Melanocyte of skin (primary cell): ENCODE measurements around a stretch of chr3.

GRCh38 chr3:114308860-114309124 is 15.0 kb downstream of the TIGIT start:
- CAGE, long polyA plus RNA, 2 experiments, result no peak in any of the 2 experiments

- CAGE, long polyA plus RNA, 2 experiments, result no peak in any of the 2 experiments
Measured at GRCh38 chr3:114325576-114326196, 31.9 kb downstream of the TIGIT start.

DNA sequence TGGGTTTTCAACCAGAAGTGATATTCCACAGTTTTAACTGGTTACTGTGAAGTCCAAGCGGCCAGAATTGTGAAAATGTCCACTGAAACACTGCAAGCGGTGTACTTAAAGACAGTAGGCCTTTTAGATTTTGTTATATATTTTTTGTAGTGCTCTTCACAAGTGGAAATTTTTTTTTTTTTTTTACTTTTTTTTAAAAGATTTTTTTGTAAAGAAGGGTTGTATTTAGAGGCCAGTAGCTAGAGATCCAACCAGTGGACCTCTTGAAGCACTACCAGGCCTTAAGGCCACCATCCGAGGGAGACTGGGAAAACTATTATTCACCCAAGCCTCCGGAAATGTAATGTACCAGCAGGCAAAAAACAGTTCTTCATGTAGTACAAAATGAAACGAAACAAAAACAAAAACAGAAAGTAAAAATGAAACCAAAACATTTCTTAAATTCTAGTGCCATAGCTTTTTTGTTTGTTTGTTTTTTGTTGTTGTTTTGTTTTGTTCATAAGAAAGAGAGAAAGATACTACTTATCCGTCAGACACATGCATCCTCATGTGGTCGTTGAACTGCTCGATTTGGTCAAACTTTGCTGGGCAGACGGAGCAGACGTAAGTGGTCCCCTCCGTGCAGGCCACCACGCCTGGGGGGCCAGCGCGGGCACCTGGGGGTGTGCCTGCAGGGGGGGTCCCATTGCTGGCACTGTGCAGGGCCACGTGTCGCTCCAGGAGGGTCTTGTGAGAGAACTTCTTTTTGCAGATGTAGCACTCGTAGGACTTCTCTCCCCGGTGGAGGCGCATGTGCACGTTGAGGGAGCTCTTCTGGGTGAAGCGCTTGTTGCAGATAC is 44.9 kb downstream of the TIGIT start:
- CAGE, long polyA plus RNA, 2 experiments, result no peak in any of the 2 experiments

DNA sequence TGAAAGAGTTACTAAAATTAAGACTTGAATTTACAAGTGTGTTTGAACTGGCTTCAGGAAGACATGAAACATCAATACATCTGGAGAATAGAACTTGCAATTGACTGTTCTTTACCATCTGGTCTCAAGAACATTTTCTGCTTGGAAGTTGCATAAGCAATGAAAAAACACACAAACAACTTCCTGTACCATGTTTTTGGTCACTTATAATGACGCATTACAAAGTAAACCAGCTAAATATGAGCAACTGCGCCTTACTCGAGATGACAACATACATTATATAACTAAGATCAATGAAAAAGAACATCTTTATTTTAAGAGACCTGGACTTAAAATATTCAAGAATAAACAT is 112.5 kb downstream of the TIGIT start:
- CAGE, long polyA plus RNA, 2 experiments, result no peak in any of the 2 experiments

DNA sequence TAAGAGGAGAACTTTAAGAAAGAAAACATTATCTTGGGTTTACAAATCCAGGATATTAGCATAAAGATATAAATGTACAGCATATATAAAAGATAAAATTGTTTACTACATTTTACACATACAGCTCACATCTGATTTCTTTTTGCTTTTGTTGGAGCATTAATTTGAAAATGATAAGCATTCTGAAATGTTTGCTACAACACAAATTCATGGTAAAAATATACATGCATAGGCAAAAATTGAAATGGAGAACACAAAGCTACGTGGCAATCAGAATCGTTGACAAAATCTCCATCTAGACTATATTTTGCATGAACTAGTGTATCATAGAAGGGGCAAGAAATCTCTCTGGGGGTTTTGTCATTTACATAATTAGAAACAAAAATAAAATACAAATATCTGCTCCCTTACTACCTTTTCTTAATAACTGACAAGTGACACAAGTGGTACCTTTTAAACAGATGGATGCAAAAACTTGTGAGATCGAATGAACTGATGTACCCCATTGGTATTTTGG is 159.2 kb downstream of the TIGIT start:
- CAGE, long polyA plus RNA, 2 experiments, result no peak in any of the 2 experiments

DNA sequence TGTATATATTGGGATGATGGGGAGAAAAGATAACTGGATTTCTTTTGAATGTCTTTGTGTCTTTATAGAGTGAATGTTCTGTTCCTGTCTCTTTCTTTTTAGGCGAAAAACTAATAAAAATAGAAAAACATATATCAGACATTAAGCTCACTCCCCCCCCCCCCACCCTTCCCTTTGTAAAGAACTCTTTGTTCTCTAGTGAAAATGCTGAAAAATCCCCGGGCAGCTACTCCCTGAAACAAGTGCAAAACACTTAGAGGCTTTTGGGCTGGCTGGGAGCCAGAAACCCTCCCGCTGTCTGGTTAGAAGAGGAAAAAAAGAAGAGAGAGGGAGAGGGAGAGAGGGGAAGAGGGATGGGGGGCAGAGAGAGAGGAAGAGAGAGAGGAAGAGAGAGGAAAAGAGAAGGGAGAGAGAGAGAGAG is 160.0 kb downstream of the TIGIT start:
- CAGE, long polyA plus RNA, 2 experiments, result no peak in any of the 2 experiments

DNA sequence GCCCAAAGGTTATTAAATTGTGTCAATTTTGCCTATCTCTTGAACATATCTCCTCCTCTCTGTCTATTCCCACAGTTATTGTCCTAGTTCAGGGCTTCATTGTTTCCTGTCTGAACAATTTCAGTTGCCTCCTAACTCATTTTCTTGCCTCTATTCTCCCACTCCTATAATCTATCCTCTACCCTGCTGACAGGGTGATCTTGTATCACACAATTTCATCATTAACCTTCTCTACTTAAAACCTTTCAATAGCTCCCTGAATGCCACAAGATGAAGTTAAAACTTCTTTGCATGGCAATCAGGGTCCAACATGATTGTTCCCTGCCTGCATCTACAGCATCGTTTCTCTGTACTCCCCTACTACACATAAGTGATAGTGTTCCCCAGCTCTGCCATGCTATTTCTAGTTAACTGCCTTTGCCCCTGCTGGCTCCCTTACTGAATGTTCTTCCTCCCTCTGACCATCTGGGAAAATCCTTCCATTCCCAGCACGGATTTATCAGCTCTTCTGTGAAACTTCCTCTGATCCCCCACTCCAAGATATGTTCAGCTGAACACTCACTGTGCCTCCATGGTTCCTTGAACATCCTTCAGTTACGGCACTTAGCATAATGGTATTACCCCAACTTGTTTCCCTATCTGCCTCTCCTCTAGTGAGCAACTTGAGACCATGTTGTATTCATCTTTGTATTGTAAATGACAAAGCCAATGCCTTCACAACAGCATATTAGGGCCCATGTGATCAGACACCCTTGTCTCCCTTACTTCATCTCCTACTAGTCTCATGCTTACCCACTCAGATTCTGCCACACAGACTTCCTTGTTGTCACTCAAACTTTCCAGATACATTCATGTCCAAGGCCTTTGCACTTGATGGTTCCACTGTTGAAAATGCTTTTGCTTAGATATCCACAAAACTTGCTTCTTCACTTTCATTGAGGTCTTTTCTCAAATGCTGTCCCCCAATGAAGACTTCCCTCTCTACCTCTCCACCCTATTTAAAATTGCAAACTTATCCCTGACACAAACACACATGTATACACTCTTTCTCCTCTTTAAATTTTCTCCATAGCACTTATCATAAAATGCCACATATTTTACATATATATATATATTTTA is 323.4 kb downstream of the TIGIT start:
- CAGE, long polyA plus RNA, 2 experiments, result no peak in any of the 2 experiments

DNA sequence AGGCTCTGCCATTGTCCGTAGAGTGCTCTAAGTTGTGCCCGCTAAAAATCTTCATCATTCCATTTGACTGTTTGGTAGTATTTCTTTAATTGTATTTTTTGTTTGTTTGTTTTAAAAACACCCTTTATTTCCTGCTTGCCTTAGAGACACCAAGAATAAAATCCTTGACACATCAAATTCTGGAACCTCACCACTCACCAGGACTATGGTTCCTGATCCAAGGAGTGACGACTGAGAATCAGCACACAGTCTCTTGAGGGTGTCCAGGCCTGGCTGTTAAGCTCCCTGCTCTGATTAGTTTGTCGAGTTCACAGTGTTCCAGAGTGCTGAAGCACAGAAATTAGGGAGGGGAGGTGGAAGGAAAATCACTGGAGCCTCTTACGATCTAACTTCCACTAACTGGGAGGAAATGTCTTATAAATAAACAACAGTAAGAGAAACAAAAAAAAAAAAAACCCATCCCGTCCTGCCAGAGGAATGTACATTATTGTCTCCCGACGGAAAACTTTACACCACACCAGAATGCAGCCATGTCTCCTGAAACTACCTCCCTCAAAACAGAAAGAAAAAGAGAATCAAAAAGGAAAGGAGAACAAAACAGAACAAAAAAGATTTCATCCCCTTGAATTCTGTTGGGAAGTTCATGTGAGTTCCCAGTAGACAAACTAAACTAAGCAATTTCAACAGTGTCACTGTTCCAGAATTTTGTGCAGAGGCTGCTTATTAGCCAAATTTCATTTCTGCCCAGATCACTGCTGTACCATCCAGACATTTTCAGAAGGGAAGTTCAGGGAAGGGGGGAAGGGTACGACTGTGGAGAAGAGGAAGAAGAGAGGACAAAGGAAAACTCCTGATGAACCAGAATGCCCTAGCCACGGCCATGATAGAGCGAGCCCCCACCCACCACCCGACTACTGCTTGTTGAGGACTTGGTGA is 330.4 kb downstream of the TIGIT start:
- CAGE, long polyA plus RNA, 2 experiments, result no peak in any of the 2 experiments

DNA sequence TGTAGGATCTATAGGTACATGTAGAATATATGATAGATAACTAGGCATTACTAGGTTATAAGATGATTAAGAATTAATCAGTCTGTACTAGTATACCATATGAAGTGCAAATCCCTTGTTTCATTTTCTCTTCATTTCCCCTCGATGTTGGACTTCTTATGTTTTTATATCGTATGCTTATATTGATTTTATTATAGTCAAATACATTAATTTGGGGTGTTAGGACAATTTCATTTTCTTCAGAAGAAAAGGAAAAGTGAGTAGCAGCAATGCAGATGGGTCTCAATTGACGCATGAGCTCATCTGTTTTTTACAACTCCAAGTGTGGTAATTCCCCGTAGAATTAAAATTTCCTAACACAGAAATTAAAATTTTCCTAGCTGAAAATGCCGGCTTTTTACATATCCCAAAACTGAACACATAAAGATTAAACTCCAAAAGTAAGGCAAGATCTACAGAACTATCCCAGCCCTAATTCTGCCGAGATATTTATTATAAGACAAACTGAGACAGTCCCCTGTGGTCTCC is 419.2 kb downstream of the TIGIT start:
- CAGE, long polyA plus RNA, 2 experiments, result no peak in any of the 2 experiments

DNA sequence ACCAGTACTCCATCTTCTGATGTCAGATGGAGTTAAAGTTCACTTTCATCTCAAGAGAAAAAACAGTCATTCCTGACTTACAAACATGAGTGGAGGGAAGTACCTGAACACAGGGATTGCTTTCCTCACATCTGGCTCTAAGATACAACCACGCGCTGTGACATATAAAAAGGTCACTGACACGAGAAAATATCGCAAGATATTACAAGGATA is 424.5 kb downstream of the TIGIT start:
- CAGE, long polyA plus RNA, 2 experiments, result no peak in any of the 2 experiments

DNA sequence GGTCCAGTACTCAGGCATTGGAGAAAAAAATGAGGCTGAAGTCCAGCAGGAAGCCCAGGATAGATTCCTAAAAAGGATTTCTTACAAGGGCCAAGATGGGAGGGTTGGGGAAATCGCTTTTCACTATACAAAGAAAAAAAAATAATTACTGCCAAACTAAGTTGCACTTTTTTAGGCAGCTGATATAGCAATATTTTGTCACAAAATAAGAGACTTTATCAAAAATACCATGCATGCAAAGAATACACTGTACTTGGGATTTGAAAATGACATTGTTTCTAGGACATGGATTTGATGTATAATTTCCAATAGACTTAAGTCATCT is 1.5 kb upstream of the ZBTB20 start:
- CAGE, long polyA plus RNA, 2 experiments, result no peak in any of the 2 experiments

GRCh38 chr3:115790637-115791285 is 167.5 kb downstream of the GAP43 start:
- CAGE, long polyA plus RNA, 2 experiments, result no peak in any of the 2 experiments

GRCh38 chr3:115791286-115792056 is 168.2 kb downstream of the GAP43 start:
- CAGE, long polyA plus RNA, 2 experiments, result no peak in any of the 2 experiments

DNA sequence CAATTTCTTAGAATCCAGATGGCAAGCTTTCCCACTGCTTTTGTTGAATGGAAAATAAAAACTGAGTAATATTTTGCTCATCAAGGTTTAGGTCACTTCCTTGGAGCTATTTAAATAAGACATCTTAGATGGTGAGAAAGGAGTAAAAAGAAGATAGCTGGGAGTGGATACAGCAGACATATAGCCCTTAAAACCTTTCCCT is 181.6 kb downstream of the GAP43 start:
- CAGE, long polyA plus RNA, 2 experiments, result no peak in any of the 2 experiments

DNA sequence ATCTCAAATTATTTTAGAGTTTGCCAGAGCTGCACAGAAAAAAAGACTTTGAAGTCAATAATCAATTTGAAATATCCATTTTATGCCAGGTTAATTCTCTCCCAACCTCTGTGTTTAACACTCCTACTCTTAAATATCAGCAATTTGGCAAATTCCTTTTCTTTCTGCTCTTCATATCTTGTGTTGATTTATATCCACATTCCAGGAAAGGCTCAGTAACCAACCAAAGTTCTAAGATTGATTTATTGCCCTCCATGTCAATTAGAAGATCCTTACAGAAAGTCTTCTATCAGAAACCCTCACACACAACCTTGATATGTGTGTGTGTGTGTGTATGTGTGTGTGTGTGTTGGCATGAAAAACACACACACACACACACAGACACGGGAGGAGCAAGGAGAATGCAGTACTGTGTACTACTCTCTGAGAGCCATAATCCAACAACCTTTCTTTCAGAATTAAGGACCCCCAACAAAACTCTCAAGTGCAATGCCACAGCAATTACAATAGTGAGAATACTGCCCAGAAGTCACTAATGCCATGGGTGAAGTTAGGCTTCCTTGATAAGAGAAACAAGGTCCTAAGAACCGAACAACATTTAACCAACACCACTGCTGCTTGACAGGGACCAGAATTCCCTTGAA is 1.1 kb downstream of the LSAMP start:
- CAGE, long polyA plus RNA, 2 experiments, result no peak in any of the 2 experiments

- CAGE, long polyA plus RNA, 2 experiments, result no peak in any of the 2 experiments
Measured at GRCh38 chr3:116563384-116563803, 118.1 kb upstream of the LSAMP start.

DNA sequence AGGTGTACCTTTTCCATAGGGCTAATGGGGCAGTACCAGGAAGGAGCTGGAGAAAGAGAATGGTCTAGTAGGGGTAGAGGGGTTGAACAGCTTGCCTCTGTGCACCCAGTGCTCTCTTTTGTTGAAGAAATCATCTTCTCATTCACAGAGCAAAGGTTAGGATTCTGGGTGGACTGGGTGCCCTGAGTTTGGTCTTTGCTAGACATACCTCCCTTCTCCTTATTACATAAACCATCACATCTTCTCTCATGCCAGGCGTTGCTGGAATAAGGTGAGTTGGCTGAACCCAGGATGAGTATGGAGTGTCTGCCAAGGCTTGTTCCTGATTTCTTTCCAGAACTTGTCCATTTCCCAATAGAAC is 292.1 kb downstream of the IGSF11 start:
- CAGE, long polyA plus RNA, 2 experiments, result no peak in any of the 2 experiments

- CAGE, long polyA plus RNA, 2 experiments, result no peak in any of the 2 experiments
Measured at GRCh38 chr3:118851576-118852261, 182.9 kb downstream of the IGSF11 start.

- CAGE, long polyA plus RNA, 2 experiments, result no peak in any of the 2 experiments
Measured at GRCh38 chr3:119257148-119257937, 16.7 kb upstream of the B4GALT4 start.

- CAGE, long polyA plus RNA, 2 experiments, result no peak in any of the 2 experiments
Measured at GRCh38 chr3:119292517-119293237, 1.5 kb upstream of the ARHGAP31 start.